Measurements from ENCODE around the genes PUM1 and TINAGL1.

GRCh38 chr1:30881285-30881741 lies 27.2 kb downstream of the SDC3 start:
- RRBS, result no CpG with 5 or more reads among the region's 19 CpGs

DNA sequence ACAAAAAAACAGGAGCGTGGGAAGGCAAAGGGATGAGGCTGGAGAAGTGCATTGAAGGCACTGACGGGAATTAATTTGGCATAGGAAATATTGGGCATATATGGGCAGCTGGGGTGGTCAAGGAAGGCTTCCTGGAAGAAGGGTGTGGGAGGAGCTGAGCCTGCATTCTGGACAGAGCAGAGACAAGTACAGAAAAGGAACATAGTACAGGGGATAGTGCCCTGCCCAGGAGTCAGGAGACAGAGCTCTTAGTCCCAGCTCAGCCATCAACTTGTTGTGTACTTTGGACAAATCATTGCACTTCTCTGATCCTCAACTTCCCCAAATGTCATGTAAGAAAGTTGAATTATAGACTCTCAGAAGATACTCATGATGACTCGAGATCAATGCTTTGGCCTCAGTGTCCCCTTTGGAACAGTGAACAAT lies 11.6 kb downstream of the SDC3 start:
- RRBS, result no CpG with 5 or more reads among the region's 3 CpGs

GRCh38 chr1:30897393-30897635 lies 11.2 kb downstream of the SDC3 start:
- RRBS, result no CpG with 5 or more reads among the region's 1 CpG

DNA sequence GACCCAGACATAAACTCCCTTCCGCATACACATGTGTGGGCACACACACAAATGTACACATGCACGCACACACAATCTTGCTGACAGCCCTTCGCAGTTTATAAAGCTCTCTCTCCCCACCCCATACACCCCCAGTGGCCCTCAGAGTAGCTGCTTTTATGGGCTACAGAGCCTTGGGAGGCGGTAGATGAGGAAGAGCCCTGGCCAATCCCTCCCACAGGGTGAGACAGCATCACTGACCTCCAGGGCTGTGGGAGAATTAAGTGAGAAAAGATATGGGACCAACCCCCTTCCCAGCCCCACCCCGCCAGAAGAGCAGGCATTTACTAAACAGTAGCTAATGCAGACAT lies 5.2 kb downstream of the SDC3 start:
- RRBS, result no CpG with 5 or more reads among the region's 5 CpGs

DNA sequence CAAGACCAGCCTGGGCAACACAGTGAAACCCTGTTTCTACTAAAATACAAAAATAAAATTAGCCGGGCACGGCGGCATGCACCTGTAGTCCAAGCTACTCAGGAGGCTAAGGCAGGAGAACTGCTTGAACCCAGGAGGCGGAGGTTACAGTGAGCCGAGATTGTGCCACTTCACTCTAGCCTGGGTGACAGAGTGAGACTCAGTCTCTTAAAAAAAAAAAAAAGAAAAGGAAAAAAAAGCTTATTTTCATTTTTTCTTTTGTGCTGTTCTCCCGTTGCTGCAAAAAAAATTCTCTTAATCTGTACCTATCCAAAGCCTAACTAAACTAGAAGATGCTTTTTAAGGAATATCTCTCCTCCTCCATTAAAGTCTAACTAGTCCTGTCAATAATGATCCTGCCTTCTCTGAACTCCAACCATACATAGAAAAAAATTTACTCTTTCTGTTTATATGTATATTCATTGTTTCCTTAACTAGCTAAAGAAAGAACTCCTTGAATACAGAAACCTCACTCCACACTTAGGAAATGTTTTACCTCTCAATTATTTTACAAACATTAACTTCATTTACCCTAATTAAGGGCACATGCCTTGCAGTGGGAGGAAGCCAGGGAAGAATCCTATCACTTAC lies 39.4 kb downstream of the PUM1 start:
- RRBS, result no CpG with 5 or more reads among the region's 6 CpGs

GRCh38 chr1:31065489-31066051 lies at the start of gene PUM1:
Gene PUM1 (minus strand): TSS chr1:31065717.
- RRBS, result 1% methylated on average over 11 of the region's 58 CpGs

DNA sequence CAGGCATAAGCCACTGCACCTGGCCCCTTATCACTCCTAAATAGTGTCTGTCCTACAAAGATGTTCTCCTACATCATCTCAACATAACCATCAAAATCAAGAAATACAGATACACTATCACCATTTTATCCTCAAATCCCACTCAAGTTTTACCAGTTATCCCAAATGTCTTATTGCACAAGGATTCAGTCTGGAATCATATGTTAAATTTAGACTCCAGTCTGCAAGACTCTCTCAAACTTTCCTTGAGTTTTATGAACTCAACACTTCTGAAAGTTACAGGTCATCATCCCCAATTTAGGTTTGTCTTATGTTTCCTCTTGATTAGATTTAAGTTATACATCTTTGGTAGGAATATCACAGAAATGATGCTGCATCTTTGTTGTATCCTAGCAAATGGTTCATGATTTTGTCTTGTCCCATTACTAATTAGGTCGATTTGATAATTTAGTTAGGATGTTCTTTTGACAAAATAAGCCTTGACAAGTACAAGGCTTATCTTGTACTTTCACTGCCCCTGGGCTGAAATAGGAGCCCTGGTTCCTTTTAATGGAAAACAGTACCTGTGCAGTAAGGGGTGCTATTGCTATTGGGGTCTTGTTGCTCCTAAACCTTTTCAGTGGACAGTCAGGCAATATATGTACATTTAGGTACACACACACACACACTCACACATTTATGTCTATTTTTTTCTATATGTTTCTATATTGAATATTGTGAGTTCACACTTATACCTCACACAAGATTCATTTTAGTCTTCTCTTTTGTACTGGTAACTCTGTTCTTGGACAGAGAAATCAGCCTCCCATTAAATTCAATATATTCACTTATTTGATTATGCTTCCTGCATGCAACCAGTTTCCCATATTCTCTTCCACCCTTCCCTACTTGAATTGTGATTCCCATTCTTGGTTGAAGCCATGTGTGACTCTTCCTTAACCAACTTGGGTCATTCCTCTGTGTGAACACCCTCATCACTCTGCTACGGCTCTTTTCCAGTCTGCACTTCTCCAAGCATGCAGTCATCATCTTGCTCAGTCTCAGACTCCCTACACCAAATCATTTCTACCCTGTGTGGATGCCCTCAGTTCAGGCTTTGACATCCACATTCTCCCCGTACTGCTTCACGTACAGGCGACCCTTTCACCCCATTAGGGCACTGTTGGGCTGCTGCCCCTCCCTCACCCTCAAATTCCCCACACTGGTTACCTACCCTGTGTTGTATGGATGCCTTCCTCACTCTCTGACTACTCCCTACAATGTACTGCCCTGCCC lies 10.6 kb downstream of the SNRNP40 start:
- RRBS, result no CpG with 5 or more reads among the region's 5 CpGs

GRCh38 chr1:31383864-31384485 lies 11.1 kb upstream of the FABP3 start:
- RRBS, result no CpG with 5 or more reads among the region's 2 CpGs

GRCh38 chr1:31384486-31384881 lies 11.6 kb upstream of the FABP3 start:
- RRBS, result no CpG with 5 or more reads among the region's 2 CpGs

- RRBS, result no CpG with 5 or more reads among the region's 10 CpGs
These were observed 17.3 kb upstream of the FABP3 start for GRCh38 chr1:31389997-31390741.

DNA sequence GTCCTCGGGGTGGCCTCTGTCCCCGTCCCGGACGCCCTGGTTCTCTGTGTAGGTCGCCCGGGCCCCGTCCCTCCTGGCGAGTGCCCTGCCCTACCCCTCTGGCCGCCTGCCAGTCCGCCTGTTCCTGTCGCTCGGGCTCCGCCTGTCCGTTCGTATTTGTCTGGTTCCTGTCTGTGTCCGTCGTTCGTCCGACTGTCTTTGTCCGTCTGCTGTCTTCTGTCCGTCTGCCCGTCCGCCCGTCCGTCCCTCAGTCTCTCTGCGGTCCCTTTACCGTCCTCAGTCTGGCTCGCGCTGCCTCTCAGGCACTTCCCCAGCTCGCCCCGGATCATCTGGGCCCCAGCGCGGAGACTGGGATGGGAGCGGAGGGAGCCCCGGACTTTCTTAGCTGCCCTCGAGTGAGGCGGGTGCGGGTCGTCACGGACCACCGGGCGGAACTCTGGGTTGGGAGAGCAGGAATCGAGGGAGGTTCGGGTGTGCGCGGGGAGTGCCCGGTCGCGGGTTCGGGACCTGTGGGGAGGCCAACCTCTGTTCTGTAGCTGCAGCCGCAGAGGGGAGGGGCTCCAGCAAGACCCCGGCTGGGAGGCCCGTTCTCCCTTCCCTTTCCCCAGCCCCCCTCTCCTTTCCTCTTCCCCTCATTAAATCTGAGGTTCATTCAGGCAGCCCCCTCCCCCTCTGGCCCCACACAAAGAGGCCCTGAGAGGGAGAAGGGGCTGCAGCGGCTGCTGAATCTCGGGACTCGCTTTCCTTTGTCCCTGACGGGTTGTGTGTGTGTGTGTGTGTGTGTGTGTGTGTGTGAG lies 846 bp downstream of the SERINC2 start:
- RRBS, result 16% methylated on average over 25 of the region's 57 CpGs

GRCh38 chr1:31472207-31472847 lies 59.3 kb downstream of the SERINC2 start:
- RRBS, result no CpG with 5 or more reads among the region's 4 CpGs

DNA sequence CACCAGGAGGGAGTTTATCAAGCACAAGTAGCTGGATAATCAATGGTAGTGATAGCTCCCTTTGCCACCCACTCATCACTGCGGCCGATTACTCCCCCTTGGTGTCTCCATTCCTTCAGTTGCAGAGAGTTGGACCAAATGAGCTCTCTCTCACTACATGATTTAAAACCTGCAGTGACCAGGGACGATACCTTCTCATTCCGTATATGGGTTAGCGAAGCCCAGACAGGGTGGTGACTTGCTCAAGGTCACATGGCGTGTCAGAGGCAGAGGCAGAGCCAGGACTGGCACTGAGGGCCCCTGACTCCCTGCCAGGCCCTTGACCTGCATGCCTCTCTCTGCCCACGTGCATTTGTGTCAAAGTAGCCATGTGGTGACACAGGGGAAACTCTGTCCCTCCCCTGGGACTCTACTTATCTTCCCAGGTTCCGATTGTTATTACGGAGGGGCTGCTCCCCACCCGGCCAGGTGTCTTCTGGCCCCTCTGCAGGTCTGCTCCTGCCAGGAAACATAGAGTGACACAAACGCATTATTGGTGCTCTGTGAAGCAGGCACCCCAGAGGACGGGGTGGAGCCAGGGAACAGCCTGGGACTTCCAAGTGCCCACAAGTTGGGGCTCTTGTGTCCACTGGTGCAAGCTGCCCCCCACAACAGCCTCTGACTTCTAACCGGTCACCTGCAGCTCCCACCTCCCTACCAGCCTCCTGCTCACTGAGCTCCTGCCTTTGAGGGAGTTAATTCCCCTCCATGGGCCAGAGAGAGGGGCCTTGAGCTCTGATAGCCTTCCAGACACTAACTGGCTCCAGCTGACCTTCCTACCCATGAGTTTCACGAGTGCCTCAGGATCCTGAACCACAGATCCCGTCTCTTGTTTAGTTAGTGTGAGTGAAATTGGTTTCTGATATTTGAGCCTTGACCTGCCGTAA lies 7.3 kb upstream of the TINAGL1 start:
- RRBS, result no CpG with 5 or more reads among the region's 16 CpGs

- RRBS, result no CpG with 5 or more reads among the region's 25 CpGs
These were observed at the start of gene TINAGL1 for GRCh38 chr1:31576142-31576633. Gene TINAGL1 (plus strand): TSS chr1:31576515.

DNA sequence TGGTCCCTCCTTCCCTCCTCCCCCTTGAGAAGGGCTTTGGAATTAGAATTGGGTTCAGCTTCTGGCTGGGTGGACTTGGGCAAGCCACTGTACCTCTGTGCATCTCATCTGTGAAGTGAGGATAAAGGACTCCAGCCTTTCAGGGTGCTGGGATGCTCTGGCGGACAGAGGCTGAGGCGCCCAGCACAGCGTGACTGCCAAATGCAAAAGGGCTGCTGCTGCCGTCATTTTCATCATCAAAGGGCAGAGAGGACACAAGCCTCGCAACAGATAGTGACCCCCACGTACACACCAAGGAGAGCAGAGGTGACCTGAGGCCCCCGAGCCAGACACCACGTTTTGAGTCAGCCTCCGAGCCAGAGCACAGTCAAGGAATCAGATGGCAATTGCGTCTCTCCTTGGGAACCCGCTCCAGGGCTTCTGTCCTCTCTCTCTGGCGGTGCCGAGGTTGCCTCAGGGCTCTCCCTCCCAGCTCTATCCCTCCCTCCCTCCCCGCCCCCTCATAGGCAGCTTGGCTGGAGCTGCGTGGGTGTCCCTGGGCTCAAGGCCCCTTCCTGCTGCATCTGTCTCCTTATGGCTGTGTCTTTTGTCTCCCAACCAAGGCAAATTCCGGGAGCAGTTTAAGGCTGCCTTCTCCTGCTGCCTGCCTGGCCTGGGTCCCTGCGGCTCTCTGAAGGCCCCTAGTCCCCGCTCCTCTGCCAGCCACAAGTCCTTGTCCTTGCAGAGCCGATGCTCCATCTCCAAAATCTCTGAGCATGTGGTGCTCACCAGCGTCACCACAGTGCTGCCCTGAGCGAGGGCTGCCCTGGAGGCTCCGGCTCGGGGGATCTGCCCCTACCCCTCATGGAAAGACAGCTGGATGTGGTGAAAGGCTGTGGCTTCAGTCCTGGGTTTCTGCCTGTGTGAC lies 9.0 kb downstream of the HCRTR1 start:
- RRBS, result no CpG with 5 or more reads among the region's 23 CpGs

- RRBS, result no CpG with 5 or more reads among the region's 14 CpGs
These were observed 10.7 kb downstream of the HCRTR1 start for GRCh38 chr1:31627944-31628772.

DNA sequence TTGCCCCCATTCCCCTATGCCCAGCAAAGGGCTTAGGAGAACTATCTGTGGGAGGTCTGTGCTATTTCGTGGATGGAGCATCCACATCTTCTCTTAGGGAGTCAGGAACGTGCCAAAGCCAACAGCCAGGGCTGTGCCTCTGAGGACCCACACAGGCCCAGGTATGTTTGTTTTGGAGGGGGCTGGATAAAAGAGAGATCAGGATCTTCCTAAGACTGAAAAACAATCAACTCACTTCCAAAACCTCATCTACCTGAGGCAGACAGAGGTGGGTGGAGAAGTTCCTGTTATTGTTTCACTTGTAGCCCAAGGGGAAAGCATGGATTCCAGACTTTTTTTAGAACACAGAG lies 3.8 kb upstream of the PEF1 start:
- RRBS, result no CpG with 5 or more reads among the region's 2 CpGs

DNA sequence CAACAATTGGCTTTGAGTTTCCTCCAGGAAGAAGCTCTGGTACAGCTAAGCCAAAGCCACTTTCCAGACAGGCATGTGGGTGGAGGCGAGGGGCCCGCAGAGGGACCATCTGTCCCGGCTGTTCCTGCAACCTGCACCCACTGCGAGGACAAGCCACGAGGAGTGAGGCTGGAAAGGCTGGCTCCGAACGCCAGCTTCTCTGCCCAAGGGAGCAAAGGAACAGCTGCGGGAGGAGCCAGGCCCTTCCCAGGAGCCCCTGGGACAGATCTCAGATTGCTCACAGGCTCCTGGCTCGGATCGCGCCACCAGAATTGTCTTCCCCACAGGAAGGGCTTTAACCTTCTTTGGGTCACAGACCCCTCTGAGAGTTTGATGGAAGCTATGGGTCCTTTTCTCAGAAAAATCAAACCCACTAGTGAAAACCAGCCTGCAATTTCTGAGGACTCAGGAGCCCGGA lies 28.4 kb upstream of the PEF1 start:
- RRBS, result no CpG with 5 or more reads among the region's 12 CpGs

GRCh38 chr1:31689317-31690140 lies 14.3 kb downstream of the COL16A1 start:
- RRBS, result no CpG with 5 or more reads among the region's 7 CpGs

GRCh38 chr1:31692638-31693085 lies 11.2 kb downstream of the COL16A1 start:
- RRBS, result 98% methylated on average over 4 of the region's 8 CpGs

Data from HCT116 (cell line).